Penis (tissue), 1 donor: Measurements from ENCODE around the genes SLC17A6, CCDC179 and CCDC34.

DNA sequence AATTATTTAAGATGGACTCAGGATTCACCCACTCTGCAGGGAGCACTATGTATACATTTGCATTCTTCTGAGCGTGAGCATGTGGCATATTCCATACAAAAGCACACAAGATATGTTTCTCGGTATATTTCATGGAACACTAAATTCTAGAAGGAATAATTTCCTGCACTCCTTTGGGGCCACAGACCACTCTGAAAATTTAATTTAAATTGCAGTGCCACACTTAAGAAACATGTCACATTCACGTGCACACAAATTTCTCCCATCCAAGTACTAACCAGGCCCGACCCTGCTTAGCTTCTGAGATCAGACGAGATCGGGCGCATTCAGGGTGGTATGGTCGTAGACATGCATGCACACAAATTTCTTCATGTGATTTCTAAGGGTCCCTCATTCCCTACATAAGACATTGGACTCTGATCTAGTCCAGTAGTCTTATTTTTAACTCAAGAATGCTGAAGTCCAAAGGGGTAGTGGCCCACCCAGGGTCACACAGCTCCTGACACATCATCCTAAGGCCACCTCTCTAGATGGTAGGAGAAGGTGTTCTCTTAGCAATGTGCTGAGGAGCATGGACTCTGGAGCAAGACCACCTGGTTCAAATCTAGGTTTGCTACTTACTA lies 161.0 kb upstream of the E2F8 start:
- PRO-cap, result no peak

DNA sequence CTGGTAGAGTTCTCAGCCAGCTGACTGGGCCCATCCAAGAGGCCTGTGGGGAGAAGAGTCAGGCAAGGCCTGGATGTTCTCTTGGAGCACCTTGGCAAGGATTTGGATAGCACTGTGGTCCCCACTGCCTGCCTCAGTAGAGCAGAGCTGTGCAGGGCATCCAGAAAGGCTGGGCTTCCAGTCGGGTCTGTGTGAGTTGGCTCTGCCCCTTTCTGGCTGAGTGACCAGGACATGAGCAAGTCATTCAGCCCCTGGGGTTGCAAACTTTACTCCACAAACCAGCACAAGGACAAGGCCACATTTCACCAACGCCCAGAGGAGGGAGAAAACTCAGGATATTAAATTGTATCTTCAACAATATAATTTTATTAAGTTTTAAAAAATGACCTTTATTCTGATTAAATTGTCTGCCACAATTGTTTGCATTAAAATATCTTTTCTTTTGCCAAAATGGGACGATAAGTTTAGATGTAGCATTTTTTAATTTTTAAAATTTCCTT lies 29.1 kb upstream of the NAV2 start:
- PRO-cap, result no peak

- PRO-cap, result no peak
Measured at GRCh38 chr11:19717015-19717471, 4.4 kb downstream of the NAV2 start.

DNA sequence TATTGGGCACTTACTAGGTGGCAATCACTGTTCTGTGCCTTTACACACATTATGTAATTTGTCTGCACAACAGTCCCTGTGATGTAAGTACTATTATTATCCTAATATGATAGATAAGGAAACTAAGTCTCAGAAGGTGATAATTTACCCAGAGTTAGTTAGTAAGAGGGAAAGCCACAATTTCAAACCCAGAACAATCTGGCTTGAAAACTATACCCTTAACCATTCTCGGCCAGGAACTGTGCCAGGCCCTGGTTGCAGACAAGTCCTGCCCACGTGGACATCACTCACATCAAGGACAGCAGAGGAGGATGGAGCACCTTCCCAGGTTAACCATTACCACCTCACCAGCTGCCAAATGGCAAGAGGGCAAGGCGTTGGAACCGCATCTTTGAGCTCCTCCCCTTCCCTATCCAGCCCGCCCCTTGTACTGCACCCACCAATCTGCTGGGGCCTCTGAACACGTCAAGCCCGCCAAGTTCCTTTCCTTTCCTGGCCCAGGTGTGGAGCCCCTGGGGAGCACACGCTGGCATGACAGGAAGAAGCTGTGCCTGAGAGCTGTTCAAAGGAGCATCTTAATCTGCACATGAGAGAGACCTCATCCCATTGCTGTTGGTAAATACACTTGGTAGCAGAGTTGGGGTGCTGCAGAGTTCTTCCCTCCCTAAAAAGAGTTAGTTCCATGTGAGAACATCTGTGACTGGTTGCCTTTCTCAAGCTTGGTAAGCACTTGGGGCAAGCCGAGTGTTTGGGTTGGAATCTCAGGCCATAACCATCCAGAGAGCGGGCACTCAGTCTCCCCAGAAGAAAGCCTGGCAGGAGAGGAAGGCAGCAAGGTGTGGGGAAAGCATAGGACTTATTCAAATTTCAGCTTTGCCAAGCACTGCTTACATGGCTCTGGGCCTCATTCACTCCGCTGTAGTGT lies 78.6 kb downstream of the NAV2 start:
- PRO-cap, result no peak

DNA sequence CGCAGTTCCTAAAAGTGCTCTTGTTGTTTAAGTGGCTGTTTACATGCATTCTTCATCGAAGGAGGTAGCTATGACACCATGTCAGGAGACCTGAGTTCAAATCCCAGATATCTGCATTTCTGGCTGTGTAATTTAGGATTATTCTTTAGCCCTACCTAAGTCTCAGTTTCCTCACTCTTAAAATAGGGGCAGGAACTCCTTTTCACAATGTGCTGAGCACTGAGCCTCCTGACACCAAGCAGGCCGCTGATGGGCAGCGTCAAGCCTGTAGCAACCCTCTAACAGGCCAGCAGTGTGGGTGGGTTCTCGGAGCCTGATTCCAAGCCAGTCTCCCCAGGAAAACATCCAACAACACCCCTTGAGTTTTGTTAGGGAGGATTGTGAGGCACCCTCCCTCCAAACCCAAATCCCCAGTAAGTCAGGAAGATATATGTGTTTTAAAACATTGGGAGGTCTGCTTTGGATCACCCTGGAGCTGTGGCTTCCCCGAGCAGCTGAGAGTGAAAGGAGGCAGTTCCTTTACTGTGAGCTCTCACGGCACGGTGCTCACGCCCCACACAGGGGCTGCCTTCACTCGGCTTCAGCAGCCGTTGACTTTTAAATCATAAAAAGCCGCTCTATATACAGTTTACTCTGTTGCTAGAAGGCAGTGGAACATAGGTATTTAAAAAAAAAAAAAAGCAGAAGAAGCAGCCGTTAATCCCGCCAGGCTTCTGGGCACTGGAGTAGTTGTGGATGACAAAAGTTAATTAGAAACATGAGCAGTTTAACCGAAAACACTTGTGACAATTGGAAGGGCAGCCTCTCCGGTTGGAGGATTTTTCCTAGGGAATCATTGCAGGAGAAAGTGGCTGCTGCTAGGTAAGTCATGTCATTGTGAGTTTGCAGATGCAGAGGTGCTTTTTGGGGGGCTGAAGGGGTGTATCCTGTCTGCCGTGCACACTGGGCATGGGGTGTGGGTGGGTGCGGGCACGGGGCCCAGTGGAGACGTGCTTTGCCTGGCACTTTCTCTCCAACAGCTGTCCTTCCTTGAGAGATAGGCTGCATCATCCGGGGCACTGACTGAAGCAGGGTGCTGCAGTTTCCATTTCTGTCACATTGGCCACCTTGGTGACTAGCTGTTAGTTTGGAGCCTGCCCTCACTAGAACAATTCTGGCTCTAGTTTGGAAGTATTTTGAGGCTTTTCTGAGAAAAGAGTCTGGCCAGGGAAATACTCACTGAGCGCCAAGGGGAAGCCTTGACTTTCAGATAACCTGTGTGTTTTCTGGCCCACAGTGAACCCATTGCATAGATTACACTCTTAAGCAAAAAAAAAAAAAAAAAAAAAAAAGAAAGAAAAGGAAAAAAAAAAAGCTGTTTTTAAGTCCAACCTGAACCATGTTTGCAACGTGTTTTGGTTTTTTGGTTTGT lies 218.8 kb downstream of the NAV2 start:
- PRO-cap, result no peak

DNA sequence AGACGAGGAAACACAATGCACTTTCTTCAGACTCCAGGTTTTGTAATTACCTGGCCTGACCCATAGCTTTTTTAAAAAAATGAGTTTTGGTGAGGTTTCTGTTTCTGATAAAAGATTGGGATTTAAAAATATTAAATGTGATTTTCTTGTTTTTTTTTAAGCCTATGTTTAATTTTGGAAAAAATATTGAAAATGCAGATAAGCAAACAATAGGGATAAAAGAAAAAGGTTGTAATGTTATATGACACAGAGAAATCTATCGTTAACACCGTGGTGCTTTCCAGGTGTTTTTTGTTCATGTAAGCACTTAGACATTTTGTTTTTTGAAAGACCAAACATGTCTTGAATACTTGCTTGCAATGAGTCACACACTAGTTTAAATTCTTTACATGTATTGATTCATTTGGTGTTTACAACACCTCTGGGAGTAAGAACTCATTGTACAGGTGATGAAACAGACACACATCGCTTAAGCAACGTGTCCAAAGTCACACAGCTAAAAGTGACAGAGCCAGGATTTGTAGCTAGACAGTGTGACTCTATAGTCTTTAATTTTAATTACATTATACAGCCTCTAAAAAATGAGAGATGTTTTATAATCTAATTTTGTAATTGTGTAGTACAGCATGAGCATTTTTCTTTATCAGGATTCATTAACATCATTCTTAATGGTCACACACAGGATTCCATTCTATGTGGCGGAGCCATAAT lies 149.0 kb downstream of the DBX1 start:
- PRO-cap, result no peak

GRCh38 chr11:20024034-20024929 lies 136.0 kb downstream of the DBX1 start:
- PRO-cap, result no peak

GRCh38 chr11:20120875-20121643 lies 39.2 kb downstream of the DBX1 start:
- PRO-cap, result no peak

DNA sequence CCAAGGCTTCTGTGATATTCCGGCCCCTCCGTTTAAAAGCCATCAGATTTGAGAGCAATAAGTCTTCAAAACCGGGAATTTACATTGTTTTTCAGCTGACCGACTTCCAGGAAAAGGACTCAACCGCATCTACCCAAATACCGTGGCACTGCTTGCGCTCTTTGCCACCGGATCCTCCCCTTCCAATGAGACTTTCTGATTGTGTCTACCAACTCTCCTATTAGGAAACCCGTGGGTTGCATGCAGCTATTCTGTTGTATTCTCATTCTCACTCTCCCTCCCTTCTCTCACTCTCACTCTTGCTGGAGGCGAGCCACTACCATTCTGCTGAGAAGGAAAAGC lies at the start of gene SLC17A6:
Gene SLC17A6, plus strand, starts transcription at position 290 of the 342 bp plus-strand sequence.
- PRO-cap, result no peak

DNA sequence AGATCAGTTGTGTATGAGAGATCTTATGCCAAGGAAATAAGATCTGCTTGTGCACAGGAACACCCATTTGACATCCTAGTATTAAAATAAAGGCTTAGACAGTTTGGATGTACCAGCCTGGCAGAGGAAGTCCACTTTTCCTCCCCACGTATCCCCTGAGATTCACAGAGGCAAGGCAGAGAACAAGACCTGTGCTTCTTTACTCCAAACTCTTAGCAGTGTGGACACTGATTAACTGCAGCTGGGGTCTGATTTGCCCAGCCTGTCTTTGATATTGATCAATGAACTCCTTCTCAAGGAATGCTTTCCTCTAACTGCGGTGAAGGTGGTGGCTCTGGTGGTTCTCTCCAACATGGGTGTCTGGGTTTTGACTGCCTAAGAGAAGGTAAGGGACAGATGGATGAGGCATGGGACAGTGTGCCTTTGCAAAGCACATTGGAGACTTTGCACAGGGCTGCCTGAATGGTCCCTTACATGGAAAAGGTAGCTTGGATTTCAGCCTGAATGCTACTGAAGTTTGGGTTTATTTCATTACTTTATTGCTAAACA lies 1.6 kb downstream of the GAS2 start:
- PRO-cap, result no peak

DNA sequence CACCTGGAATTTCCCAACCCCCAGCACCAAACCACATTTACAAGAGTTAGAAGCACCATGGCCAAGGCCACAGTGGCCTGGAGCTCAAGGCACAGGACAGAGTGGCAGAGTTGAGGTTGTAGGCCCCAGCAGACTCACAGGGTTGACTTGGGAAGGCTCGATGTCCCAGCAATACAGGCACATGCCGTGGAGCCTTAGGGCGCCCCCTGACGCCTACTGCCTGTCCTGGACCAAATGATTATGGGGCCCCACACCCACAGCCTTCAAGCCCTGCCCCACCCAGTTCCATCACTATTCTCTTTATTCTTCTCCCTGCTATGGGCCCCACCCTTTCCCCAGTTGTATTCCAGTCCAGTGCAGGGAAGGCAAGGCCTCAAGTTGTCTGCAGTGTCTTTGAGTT lies at the start of gene CCDC179:
Gene CCDC179, minus strand, starts transcription at position 236 of the 400 bp plus-strand sequence.
- PRO-cap, result no peak

DNA sequence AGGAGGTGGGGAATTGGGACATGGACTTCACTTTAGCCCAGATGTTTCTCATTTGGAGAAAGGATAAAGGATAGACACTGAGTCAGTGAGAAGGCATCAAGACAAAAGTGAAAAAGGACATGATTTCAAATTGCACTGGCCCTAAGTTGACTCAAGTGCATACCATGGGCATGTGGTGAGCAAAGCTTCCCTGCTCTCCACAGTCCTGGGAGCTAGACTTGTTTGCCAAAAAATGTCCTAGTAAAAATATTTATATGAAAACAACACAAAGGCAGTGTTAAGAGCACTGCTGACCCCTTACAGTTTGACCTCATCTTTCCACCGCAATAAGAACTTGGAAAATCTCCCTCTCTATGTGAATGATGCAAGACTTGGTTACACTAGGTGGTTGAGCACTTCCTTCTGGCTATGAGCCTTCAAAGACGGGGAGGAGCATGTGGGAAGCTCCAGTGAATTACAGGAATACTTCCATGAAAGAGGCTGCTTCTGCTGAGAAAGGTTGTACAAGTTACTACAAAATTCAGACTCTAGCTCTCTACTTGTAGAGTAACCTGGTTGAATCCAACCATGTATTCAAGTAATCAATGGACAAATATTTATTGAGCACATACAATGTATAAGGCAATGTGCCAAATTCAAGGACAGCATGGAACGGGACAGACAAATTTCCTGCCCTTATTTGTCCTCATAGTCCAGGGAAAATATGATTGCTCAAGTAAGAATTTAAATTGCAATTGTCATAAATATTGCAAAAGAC lies 46.4 kb upstream of the FIBIN start:
- PRO-cap, result no peak

GRCh38 chr11:27055109-27055707 lies 14.6 kb downstream of the BBOX1 start:
- PRO-cap, result no peak

DNA sequence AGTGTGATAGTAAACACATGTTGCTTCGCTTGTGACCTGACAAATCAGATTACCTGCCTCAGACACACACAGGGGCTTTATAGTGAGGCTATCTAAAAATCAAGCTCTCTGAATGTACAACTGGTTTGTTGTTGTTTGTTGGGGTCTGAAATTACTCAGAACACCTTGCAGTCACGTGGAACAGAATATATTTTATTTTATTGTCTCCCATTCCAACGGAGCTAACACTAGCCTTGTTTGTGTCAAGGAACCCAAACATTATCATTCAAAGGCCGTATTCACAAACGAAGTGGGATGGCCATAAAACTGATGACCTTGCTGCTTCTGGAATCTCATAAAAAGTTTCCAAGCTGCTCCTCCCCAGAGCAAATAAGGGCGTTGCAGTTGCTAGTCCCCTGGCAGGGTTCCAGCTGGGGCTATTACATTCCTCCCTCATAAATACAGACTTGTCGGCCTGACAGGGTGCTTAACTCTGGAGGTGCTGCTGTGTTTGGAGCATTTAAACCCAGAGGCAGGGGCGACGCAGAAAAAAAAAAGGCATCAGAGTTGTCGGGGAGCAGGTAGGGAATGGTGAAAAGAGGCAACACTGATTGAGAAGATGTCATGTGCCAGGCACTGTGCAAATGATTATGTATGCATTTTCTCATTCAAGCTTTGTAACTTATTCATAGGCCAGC lies 161.1 kb downstream of the CCDC34 start:
- PRO-cap, result unidirectional peak, plus-strand start at position 463 of the sequence

GRCh38 chr11:27362495-27363768 lies at the start of gene CCDC34:
TSS of gene CCDC34 (minus strand) at chr11:27363215.
- PRO-cap, result bidirectional peak, plus-strand start at chr11:27363396, minus-strand start at chr11:27363196

DNA sequence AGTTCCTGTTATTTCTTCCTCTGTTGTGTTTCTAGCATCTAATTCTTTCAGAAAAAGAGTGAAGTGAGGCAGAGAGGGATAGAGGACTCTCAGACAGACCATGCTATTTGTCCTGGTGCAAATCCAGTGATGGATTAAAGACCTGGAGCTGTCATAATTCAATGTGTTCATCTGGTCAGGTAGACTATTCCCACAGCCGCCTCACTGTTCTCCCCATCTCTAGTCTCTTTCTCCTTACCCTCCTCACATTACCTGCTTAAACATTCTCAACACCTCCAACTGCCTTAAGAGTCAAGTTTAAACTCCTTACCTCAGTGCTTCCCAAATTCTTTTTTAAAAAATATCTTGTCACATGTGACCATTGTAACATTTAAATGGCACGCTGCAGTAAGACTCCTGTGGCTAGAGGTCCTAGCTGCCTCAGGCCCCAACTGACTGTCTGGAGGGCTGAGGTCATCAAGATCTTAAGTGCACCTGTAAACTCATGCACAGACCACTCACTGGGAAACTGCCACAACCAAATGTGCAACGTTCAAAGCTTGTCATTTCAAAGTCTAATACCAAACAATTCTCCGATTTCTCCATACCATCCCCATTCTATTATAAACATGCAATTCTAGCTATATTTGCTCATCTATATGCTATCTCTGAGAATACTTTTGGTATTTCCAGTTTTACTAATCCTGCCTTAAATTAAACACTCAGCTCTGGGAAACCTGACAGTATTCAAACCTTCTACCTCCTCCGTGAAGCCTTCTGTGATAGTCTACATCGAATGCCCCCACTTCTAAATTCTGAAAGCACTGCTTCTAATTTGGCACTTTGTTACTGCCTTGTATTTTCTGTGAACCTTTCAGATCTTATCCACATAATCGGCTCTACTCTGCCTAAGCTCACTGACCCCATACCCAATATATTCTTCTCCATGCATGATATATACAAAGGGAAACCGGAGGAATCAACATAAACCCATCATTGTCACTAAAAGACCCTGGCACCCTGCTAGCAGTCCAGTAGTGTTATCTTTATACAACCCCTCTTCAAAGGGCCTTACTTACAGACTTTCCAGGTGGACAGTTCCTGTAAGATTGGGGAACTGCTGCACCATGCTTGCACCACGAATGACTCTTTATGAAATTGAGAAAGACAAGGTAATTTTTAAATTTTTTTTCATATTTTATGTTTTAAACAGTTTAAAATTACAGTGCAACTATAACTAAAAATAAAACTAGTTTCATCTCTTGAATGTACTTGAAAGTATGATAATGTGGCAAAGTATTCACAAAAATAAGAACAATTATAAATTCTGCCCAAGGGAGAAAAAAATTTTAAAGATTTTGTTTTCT lies 16.7 kb upstream of the CCDC34 start:
- PRO-cap, result no peak

GRCh38 chr11:27402759-27403217 lies 39.8 kb upstream of the CCDC34 start:
- PRO-cap, result no peak

DNA sequence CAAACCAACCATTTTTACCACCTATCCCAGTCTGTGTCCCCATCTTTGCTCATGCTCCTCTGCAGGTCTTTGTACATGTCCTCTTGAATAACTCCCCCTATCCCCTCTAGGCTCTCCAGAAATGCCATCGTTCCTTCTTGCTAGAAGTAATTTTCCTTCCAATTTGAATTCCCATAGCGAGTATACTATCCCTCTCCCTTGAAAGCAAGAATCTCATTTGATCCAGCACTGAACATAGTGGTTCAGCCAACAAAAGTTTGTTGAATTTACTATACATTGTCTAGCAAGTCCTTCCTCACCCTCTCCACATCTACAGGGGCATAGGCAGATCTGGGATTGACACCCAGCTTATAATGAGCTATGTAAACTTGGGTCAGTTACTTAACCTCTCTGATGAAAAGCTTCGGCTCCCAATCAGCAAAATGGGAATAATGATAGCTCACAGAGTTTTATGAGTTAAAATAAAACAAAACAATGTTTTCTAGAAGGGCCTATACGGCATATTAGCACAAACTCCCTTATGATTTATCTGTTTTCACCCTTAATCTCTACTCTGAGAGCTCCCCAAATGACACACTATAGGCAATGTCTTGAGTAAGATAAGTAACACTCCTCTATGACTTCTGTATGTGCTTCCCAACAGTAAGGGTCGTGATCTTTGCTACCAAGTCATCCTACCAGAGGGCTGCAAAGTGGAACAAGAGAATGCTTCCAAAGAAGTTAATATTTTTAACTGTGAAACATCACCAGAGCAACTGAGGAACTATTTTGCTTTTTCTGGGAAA lies 43.2 kb upstream of the CCDC34 start:
- PRO-cap, result no peak

- PRO-cap, result no peak
Measured at GRCh38 chr11:27456073-27456663, 16.4 kb downstream of the LGR4 start.

GRCh38 chr11:27512302-27512577 lies 5.7 kb upstream of the LIN7C start:
- PRO-cap, result no peak